ENCODE measurements around the gene ZNF511.

- PRO-cap, result no peak
Observed at GRCh38 chr10:133117420-133117782, 29.7 kb downstream of the ADGRA1 start.

DNA sequence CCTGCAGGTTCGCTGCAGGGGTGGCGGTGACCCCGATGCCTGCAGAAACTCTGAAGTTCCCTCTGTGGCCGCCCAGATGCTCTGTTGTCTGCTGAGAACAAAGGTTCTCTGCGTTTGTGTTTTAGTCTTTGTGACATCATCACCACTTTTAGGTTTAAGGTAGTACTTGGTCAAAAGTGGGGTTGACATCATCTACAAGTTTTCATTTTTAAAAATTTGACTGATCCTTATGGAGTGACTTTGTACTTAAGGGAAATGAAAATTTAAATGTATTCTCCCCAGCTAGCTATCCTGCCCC, 920 bp downstream of the VENTX start:
- PRO-cap, result no peak

DNA sequence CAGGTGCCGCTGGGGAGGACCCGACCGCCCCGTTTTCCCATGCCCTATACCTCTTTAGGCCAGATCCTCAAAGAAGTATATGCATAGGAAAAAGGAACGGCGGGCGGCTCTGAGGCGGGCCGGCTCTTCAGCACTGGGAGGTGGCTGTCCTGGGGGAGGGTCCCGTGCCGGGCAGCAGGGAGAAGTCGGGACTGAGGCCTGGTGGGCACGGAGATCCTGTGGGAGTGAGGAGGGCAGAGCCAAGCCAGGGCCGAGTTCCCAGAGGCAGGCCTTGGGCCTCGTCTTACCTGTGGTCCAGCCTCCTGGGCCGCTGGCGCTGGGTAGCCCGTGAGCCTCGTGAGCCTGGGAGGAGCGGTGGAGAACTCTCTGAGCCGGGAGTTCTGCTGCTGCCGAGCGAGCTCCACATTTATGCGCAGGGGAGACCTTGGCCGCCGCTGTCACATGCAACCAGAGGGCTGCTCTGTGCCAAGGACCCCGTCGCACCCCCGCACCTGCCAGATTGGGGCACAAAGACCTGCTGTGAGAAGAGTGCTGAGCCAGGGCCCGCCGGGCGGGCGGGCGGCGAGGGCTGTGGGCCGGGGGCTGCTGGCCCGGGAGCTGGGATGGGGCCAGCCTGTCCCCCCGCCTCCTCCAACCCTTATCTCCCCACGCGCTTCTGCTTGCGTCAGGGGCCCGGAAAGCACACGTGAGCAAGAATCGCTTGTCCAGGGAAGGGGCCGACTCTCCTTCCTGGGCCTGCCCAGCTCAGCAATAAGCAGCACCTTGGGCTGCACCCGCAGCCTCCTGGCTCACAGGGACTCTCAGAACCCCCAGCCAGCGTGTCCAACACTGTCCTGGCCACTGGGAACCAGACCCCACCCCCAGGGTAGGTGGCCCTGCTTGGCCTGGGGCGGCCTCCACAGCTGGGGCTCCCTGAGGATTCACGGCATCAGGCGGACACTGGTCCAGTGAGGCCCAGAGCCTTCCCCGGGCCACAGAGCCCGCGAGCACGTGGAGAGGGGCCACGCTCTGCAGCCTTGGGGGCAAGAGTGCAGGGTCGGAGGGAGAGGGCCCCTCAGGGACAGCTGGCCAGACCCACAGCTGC, 10.2 kb downstream of the VENTX start:
- PRO-cap, result no peak

DNA sequence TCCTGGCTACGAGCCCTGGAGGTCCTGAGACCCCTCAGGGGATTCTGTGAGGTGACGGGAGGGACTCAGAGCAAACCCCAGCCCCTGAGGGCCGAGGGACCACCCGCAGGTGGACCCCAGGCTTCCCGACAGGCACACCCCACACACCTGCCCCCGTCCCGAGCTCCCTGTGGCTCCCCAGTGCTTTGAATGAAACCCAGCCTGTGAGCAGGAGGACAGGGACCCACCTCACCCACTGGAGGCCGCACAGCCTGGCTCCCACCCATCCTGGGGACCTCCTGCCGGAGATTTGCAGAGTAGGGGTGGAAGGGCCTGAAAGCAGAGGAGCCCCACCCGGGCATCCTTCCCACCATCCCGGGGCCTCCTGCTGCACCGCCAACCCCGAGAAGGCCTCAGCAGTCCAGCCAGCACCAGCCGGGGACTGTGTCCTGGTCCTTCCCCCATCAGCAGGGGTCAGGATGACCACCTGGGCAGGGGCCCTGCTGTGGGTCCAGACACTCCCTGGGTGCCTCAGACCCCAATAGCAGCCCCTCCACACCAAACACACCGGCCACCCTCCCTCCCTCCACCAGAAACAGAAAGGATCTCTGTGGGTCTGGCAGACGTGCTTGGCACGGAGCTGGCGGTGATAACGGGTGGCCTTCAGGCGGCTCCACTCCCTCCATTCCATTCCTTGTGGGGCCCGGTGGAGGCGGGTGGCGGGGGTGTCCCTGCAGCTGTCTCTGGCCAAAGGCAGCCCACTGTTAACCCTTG, 14.0 kb downstream of the VENTX start:
- PRO-cap, result no peak

GRCh38 chr10:133308722-133309583, at the start of gene ZNF511:
TSS of gene ZNF511 (plus strand) at chr10:133308914.
- PRO-cap, result bidirectional peak, plus-strand start at chr10:133308880, minus-strand start at chr10:133308809

GRCh38 chr10:133325212-133326575, 11.0 kb downstream of the CALY start:
- PRO-cap, result no peak

DNA sequence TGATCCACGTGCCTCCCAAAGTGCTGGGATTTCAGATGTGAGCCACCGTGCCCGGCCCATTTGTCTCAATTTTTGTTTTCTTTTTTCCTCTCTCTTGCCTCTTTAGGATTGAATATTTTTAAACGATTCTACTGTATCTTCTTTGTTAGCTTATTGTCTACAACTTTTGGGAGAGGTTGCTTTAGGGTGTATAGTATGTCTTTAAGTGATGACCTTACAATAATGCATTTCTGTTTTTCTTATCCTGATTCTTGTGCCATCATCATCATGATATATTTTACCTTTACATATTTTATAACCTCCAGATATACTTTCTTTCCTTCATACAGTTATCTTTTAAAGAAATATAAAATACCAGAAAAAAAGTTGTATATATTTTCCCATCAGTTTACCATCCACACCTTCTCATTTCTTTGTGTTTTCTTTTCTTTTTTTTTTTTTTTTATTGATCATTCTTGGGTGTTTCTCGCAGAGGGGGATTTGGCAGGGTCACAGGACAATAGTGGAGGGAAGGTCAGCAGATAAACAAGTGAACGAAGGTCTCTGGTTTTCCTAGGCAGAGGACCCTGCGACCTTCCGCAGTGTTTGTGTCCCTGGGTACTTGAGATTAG, 10.8 kb downstream of the SPRN start:
- PRO-cap, result no peak

GRCh38 chr10:133512079-133512721, 15.0 kb upstream of the CYP2E1 start:
- PRO-cap, result no peak

DNA sequence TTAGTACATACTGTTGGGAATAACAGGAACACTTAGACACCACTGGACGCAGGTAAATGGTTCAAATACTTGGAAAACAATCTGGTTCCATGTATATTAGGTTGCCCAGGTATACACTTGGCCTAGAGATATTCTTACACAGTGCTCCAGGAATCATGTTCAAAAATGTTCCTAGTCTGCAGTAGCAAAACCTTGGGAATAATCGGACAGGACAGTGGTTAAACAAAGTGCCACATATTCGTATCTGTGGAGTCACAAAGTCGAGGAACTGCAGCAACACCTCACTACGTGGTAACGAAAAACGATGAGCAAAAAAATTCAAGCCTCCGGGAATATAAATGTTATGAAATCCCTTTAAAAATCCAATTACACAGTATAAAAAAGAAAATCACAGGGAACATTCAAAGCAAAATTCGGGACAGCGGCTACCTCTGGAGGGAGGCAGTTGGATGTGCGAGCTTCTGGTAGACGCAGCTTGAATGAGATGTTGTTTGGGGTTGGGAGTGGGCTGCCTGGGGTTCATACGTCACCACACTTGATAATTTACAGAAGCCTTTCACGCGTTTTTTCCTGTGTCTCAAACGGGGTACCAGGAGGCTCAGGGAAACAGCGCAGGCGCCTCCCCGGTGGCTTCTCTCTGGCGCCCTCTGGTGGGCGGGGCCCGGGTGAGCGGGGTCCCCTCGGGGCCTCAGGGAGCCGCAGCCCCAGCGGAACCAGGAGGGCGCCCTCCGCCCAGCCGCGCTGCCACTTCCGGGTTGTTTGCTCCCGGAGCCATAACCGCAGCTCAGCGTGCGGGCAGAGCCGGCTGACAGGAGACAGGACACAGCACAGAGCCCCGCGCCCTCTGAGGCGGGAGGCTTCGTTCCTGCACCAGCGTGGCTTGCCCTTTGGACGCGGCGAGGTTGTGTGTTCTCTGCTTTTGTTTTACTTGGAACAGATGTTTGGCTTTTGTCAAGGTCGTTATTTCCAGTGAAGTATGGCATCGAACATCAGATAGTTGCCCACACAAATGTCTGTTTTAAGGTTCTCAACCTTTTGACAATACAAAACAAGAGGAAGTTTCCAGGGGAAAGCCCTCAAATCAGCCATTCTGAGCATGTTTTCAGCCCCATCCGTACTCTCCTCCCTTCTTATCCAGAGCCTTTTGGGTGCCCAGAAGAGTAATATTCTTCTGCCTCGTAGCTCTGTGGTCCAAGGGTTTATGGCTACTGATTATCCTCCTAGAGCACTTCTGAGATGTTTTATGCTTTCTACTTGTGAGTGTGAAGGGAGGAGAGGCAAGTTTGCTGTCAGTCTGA, 7.1 kb upstream of the CYP2E1 start:
- PRO-cap, result unidirectional peak, plus-strand start at position 774 of the sequence

GRCh38 chr10:133527590-133528686, 775 bp downstream of the CYP2E1 start:
- PRO-cap, result no peak

DNA sequence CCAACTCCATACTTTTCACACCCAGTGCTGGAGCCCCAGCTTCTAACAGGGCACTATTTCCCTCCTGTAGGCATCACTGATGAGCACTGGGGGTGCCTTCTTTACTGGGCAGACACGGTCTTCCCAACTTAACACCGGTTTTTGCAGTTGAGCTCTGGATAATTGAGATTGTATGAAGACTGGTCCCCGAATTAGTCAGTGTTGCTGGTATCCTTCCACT, 11.1 kb downstream of the CYP2E1 start:
- PRO-cap, result no peak

Measured in SP-49 (cell line).